Temporal lobe (tissue), 2 donors: ENCODE data around the genes OR4A5, OR5D3P, OR5L2, TRIM51, OR5T2, OR9G4 and SLC43A3.

- RAMPAGE, long total RNA: no peak
These were observed 53.1 kb downstream of the PTPRJ start for GRCh38 chr11:48033341-48033938.

DNA sequence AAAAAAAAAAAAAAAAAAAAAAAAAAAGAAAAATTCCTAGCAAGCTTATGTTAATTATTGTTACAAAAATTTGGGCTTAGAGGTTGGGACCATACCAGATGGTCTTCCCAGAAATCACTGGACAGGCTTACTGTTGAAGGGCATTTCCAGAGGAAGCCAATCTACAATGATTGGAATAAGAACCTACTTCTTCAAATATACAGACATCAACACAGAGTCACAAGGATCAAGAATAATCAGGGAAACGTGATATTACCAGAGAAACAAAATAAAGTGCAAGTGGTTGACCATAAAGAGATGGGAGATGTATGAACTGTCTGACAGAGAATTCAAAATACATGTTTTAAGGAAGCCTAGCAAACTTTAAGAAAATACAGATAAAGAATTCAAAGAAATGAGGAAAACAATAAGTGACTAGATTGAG, 102.2 kb upstream of the OR4B1 start:
- RAMPAGE, long total RNA: no peak

- RAMPAGE, long total RNA: no peak
These were observed 30.5 kb downstream of the FOLH1 start for GRCh38 chr11:49177952-49178309.

DNA sequence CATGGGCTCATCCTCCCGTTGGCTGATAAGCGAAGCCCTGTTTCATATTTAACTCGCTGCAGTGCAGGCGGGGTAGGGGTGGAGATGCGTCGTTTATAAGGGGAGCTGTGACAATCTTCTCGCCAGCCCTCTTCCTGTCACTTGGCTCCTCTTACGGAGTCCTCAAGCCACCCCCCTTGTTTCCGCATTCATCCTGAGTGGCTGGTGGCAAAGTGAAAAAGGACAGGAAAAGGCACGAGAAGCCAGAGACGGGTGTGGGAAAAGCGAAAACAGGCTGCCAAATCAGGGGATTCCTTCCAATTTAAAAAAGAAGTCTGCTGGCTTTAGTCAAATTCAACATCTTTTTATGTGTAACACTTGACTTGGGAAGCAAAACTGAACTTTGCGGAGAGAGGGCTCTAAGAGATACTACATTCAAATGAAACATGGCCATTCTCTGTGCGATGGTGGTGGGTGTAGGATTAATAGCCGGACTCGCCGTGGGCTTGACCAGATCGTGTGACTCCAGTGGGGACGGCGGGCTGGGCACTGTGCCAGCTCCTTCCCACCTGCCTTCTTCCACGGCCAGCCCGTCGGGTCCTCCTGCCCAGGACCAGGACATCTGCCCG, 187.5 kb upstream of the OR4C12 start:
- RAMPAGE, long total RNA: no peak

DNA sequence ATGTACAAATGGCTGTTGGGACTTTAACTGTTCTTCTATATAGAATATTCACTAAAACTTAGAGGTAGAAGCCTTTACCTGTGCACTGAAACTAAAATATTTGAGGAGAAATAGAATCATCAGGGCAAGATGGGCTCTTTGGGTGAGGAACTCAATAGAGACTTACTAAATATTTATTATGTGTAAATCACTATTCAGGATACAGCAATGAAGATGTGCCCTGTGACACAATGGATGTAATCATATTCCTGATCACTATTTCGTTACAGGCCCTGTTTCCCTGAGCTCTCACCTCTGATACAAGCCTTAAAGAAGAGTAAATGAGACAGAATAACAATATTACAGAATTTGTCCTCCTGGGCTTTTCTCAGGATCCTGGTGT, at the start of gene OR4A5:
TSS of gene OR4A5 (plus strand) at position 268 of the 382 bp plus-strand sequence.
- RAMPAGE, long total RNA: no peak

GRCh38 chr11:55099038-55099308, 163.0 kb upstream of the TRIM48 start:
- RAMPAGE, long total RNA: no peak

- RAMPAGE, long total RNA: no peak
These were observed at the start of gene OR5D3P for GRCh38 chr11:55723363-55724015. OR5D3P (plus strand) TSS chr11:55723776.

DNA sequence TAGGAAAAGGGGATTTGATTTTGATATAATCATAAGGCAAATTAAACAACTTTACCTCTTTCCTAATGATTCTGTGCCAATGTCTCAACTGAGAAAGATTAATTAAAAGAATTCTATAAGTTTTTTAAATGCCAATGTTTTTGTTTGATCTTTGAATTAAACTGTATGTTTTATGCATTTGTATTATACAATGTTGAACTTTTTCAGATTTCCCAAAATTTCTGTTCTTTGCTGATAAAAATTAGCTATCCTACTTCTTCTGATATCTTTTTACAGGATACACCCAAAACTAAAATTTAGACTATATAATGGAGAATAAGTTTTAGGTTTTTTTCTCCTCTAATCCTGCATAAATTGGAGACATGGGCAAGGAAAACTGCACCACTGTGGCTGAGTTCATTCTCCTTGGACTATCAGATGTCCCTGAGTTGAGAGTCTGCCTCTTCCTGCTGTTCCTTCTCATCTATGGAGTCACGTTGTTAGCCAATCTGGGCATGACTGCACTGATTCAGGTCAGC, at the start of gene OR5L2:
TSS of gene OR5L2 (plus strand) at position 363 of the 518 bp plus-strand sequence.
- RAMPAGE, long total RNA: no peak

DNA sequence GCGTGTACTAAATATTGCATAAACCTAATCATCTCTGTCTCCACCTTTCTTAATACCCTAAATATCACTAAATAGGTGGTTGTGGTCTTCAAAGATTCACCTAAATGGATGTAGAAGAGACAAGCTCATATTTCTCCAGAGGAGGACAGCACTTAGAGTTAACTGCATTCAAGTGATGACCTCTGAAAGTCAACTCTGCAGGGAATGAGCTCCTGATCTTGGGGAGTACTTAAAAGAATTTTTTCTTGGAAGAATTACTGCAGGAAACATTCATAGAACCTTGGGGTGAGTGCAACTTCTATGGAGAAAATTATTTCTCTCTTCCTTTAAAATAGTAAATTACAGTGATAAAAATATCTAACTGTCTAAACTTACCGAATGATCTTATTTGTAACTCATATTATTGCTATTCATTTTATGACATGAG, at the start of gene TRIM51:
TSS of gene TRIM51 (plus strand) at position 198 of the 427 bp plus-strand sequence.
- RAMPAGE, long total RNA: no peak

GRCh38 chr11:56234047-56234569, at the start of gene OR5T2:
OR5T2 (minus strand) TSS chr11:56234255.
- RAMPAGE, long total RNA: no peak

DNA sequence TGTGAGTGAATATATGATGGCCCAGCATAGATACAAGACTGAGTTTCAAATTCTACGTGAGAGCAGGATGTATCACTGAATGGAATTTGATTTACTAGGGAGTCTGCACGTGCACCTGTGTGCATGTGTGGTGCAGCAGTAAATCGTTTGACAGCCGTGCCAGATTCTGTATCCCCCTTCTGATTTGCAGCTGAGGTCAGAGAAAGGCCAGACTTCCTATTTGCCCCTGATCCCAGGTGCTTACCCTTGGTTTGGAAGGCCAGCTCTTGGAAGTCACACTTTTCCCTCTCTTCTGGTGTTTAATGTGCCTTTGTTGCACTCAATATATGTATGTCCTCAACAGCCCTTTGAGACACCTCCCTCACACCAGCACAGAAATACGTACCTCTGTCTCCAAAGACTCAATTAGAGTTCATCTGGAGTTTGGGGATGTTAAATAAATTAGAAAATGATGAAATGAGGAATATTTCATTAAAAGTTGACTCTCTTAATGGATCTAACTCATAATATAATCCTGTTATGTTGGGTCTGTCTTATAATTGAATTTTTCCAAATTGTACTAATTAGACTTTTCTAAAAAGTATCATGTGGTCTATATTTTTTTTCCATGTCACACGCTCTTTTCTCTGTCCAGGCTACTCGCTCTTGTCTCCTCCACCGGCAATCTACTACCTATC, at the start of gene OR9G4:
TSS of gene OR9G4 (minus strand) at position 286 of the 677 bp plus-strand sequence.
- RAMPAGE, long total RNA: no peak

GRCh38 chr11:57179649-57180755, 1.8 kb upstream of the LRRC55 start:
- RAMPAGE, long total RNA: no peak

DNA sequence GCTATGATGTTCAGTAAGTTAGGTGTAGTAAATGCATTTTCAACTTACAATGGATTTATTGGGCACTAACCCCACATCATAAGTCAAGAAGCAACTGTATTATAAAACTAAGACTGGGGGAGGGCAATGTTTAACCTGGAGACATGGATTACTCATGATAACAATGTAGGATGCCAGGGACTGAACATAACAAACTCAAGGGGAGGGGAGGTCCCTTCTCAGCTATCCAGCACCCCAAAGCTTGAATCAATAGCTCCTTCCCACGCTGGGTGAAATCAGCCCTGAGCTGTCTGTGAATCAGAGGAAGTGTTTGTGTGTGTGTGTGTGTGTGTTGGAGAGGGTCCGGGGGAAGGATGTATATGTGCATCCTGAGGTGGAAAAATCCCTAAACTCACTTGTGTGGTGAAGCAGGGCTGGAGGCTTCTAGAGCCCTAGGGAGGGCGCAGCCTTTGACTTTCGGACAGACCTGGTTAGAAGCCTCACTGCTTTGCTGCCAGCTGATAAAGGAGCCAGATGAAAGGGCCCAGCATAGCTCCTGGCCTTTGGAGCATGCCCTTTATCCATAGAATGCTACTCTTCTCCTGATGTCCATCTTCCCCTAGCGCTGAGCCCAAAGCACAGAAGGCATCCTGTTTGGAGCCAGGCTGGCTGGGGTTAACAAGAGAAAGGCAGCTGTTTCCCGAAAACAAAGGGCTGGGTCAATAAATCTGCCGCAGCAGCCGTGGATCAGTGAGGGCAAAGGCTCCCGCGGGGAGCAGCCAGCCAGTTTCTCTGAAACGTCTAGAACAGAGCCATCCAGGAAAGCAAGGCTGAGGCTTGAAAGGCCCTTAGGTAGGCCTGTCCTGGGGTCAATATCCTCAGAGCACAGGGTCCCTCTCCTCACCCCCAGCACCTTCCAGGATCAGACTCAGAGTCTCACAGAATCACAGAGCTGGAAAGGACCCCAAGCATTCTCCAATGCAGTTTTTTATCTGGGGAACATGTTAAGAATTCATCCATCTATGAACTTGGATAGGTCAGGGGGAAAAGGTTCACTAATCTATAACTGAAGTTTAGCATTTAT, 35.7 kb downstream of the TNKS1BP1 start:
- RAMPAGE, long total RNA: no peak

- RAMPAGE, long total RNA: no peak
These were observed 8.9 kb downstream of the TNKS1BP1 start for GRCh38 chr11:57315673-57316528.

DNA sequence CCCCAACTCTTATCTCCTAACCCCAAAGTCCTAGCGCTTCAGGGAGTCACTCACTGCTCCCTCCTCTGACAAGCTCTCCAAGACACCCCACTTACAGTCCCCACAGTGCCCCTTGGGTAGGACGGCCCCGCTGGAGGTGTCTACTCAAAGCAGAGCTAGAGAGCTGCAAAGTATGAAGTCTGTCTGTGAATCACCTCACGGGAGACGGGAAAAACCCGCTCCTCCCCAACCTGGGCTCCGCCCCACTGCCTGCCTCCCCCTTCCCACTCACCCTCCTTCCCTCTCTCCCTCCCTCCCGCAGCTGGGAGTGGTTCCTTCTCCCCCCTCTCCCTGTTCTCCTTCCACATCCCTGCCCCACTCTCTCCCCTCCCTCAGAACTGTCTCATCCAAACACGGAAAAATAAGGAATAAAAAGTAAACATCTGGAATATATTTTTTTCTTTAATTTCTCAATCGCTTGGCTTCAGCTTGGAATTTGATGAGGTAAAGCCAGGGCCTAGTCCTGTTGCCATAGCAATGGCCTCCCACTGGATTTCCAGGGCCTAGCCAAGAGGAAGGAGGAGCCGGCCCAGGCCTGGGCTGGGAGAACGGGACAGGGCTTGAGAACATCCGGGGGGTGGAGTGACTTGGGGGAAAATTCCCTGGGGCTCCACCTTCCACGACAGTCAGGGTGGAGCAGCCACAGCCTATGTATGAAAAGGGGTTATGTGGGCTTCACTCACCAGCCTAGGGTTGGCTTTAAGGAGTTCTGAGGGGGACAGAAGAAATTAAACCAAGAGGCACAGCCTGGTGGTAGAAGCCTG, 2.4 kb downstream of the TNKS1BP1 start:
- RAMPAGE, long total RNA: no peak

GRCh38 chr11:57323485-57324026, 1.2 kb downstream of the TNKS1BP1 start:
- RAMPAGE, long total RNA: no peak

GRCh38 chr11:57324027-57324780, 548 bp downstream of the TNKS1BP1 start:
- RAMPAGE, long total RNA: no peak

GRCh38 chr11:57426369-57427336, at the start of gene SLC43A3:
SLC43A3 (minus strand) TSS chr11:57427121.
- RAMPAGE, long total RNA: no peak

- RAMPAGE, long total RNA: no peak
These were observed 15.4 kb downstream of the RTN4RL2 start for GRCh38 chr11:57475734-57476074.

- RAMPAGE, long total RNA: no peak
These were observed 26.8 kb downstream of the CTNND1 start for GRCh38 chr11:57788073-57789041.